M059J (cell line): Measurements from ENCODE around the gene BHLHE41.

DNA sequence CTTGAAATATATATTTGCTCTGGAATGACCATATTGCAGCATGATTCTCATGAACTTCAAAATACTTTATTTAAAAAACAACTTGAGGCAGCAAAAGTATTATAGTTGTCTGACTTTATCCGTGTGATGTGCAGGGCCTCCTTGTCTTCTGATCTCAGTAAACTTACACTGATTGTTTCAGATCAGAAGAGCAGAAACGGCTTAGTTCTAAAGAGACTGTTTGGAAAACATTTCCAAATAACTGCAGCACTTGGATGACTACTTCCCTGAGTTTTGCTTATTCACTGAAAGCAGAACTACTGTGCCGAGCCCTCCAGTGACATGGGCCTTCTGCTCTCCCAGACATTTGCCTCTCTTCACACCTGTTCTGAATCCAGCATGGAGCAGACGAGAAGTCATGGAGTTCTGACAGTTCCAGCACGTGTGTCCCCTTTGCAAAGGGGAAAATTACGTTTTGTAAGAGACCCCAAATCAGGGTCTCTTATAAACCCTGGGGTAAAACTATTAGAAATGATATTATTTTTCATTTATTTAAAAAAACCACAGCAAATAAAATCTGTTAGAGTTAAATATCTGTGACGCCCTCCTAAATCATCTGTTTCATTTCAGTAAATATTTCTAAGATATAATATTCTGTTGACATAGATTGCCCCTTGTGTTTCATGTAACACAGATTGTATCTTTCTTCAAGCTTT is 31.4 kb downstream of the ETNK1 start:
- RAMPAGE, long total RNA, result no peak

DNA sequence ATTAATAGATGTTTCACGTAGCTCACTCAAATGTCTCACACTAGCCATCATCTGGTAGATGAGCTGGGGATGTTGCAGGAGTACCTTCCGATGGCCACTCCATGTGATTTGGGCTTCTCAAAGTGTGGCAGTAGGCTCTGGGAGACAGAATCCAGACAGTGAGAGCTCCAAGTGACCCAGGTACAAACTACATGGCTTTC is 598.0 kb downstream of the ETNK1 start:
- RAMPAGE, long total RNA, result no peak

DNA sequence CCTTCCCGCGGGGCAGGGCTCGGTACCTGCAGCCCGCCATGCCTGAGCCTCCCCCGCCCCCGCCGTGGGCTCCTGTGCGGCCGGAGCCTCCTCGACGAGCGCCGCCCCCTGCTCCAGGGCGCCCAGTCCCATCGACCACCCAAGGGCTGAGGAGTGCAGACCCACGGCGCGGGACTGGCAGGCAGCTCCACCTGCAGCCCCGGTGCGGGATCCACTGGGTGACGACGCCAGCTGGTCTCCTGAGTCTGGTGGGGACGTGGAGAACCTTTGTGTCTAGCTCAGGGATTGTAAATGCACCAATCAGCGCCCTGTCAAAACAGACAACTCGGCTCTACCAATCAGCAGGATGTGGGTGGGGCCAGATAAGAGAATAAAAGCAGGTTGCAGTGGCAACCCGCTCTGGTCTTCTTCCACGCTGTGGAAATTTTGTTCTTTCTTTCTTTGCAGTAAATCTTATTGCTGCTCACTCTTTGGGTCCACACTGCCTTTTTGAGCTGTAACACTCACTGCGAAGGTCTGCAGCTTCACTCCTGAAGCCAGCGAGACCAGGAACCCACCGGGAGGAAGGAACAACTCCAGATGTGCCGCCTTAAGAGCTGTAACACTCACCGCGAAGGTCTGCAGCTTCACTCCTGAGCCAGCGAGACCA is 661.3 kb downstream of the ETNK1 start:
- RAMPAGE, long total RNA, result no peak

- RAMPAGE, long total RNA, result no peak
These were observed 363.7 kb downstream of the SOX5 start for GRCh38 chr12:23585667-23586367.

DNA sequence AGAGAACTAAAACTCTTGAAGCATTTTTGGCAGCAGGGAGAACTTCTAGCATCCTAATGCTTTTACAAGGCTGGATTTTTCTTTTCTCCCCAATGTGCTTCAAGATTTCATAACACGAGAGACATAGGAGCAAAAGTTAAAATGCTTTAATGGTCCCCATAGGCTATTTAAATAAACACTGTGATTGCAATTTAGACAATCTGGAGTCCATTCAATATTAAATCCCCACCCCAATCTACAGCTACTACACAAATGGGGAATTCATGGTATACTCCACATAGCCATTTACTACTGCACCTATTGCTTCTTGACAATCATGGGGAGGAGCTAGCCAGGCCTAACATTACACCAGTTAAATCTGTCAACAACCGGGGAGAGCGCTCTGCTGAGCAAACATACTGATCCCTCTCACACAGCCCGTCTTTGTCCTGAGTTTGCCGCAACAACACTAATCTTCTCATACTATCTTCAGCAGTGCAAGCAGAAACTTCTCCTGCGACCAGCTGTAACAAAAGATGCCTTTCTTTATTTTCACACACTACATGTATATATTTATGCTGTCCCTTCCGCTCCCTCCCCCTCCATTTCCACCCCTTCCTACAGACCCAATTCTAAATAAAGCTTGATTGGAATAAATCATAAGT is 120.3 kb upstream of the SOX5 start:
- RAMPAGE, long total RNA, result no peak

GRCh38 chr12:24810142-24810851 is 138.6 kb downstream of the BCAT1 start:
- RAMPAGE, long total RNA, result no peak

GRCh38 chr12:25018146-25018489 is 34.4 kb upstream of the IRAG2 start:
- RAMPAGE, long total RNA, result no peak

- RAMPAGE, long total RNA, result no peak
These were observed 96.9 kb upstream of the KRAS start for GRCh38 chr12:25347639-25348037.

GRCh38 chr12:25377334-25377812 is 126.6 kb upstream of the KRAS start:
- RAMPAGE, long total RNA, result no peak

DNA sequence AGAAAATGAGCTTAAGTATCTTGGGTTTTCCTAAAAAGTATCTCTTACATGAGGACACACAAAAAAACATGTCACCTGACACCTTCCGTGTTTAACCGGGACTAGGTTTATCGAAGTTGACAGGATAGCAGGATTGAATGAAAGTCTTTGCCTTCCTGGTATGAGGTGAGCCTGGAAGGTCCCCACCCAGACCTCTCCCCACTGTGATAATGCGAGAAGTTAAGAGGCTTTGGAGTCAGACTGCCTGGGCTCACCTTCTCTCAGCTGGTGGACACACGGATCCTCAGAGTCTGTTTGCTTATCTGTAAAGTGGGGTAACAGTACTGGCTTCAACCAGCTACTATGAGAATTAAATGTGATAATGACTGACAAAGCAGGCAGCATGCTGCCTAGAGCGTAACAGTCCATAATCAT is 133.7 kb upstream of the KRAS start:
- RAMPAGE, long total RNA, result no peak

GRCh38 chr12:25521860-25522237 is 31.2 kb downstream of the LMNTD1 start:
- RAMPAGE, long total RNA, result no peak

DNA sequence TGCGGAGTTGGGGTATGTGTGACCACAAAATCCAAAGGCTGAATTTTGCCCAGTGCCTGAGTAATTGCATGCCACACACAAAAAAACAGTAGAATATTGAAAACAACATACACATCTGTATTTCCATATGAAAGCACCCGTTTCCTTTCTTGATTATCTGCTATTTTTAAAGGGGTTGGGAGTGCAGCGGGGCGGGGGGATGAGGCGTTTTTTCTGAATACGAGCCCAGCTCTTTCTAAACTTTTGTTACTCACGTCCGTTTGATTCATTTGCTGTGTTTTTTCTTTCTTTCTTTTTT is 768 bp upstream of the RASSF8 start:
- RAMPAGE, long total RNA, result no peak

GRCh38 chr12:26121429-26121783 is 3.4 kb downstream of the BHLHE41 start:
- RAMPAGE, long total RNA, result no peak

- RAMPAGE, long total RNA, result no peak
These were observed 2.8 kb downstream of the BHLHE41 start for GRCh38 chr12:26121784-26122616.

DNA sequence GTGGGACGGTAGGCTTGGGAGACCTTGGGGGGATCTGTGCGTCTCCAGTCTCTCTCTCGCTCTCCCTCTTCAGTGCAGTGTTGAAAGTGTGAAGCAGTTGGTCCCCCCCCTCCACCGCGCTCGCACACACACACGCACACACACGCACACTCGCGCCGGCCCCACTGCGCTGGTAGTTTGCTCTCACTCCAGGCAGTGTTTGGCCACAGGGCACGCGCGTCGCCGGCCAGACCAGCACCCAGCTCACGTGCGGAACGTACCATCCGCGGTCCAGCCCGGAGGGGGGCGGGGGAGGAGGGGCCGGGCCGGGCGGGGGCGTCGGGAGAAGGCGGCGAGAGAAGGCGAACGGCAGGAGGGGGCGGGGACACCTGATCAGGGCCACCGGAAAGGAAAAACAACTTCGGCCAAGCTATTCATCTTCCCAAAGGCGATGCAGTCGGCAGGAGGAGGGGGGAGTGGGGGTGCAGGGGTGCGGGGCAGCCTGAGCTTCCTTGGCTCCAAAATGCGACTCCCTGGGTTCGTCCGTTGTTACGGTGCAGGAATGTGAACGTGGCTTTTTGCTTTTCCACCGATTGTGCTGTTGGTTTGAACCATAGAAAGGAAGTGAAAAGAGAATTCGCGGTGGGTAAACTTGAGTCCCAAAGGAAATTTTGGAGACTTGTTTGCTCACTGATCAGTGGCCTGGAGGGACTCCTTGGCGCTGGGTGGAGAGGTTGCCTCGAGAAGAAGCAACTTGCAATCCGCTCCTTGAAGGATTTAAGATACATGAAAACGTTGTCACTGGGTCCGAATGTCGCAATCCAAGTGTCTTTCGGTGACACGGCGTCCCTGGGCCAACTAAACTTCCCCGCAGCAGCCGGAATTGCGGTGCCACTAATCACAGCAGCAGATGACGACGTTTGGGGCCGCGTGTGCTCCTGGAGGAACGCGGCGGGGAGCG is at the start of gene BHLHE41:
Gene BHLHE41 (minus strand): TSS at position 202 of the 940 bp plus-strand sequence.
- RAMPAGE, long total RNA, result start-site peak on the minus strand centred at position 223 of the sequence, 110 bp wide, 38 and 16 reads in 2 replicates

DNA sequence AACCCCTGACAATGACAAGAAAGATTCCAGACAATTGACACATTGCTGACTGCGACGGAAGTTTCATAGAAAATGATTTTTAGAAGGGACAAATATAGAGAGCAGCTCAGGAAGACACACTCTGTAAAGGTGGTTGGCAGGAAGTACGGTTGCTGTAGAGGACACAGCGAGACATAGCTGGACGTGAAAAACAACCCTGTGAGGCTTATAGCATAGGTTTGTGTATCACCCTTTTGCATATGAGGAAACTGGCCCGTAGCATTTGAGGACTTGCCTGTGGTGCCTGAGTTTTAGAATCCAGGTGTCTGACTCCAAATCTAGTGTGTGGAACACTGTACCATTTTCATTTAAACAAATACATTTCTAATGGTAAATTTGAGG is 31.8 kb upstream of the BHLHE41 start:
- RAMPAGE, long total RNA, result no peak

- RAMPAGE, long total RNA, result no peak
These were observed 18.7 kb upstream of the SSPN start for GRCh38 chr12:26176800-26177027.

DNA sequence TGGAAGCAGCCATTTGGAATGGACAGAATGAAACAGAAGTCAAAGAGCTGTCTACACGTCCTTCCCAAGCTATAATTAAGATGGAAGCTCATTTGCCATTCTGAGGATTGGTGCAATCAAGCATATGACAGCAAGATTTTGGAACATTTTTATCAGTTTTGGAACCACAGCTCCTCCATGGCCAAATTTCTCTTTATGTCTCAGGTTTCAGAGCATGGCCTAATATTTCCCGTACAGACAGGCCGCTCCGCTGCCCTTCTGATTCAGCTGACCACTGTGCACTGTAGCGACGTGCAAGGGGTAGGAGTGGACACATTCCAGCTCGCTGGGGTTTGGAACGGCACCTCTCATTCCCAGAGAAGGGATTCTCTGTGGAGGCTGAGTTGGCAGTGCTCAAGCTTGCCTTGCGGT is 92.1 kb downstream of the SSPN start:
- RAMPAGE, long total RNA, result no peak

GRCh38 chr12:26513299-26514026 is 318.1 kb downstream of the SSPN start:
- RAMPAGE, long total RNA, result no peak

GRCh38 chr12:26632806-26633383 is 200.1 kb downstream of the ITPR2 start:
- RAMPAGE, long total RNA, result no peak